Placental epithelial cell (primary cell): Measurements from ENCODE around the gene PODXL2.

DNA sequence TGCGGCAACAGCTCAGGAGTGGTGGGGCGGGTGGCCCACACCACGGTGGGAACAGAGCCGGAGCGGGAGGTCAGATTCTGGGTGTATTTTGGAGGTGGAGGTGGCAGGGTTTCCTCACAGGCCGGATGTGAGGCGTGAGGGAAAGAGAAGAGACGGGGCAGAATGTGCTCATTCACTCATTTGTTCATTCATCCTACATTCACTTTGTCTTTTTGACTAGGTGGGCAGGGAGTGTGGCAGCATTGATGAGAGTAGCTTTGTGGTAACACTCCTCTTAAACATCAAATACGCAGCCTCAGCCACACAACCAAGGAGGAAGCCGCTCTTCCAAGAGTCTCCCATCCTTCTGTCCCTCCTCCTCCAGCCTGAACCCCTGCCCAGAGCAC is 46.8 kb downstream of the TPRA1 start:
- CAGE, long polyA plus RNA: no peak

DNA sequence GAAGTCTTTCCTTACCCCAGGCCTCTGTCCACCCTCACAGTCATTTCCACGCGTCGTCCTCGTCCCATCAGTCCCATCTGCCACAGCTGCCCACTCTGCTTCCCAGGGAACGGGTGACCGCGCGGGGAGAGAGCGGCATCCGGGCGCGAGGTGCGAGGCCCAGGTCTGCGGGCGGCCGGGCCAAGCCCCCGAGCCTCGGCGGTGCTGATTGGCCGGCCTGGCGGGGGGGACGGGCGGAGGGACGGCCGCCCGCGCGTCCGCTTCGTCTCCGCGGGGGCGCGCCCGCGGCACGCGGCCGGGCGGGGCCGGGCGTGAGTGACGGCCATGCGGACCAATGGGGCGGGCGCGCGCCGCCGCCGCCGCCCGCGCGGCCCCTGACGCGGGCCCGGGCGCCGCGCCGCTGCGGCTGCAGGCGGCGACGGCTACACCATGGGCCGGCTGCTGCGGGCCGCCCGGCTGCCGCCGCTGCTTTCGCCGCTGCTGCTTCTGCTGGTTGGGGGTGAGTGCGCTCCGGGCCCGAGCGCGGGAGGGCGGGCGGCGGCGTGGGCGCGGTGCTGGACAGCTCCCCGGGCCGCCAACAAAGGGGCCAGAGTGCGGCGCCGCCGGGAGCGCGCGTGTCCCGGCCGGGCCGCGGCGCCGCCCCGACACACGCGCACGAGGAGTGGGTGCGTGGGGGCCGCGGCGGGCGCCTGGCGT is at the start of gene PODXL2:
PODXL2 (plus strand) TSS at position 395 of the 696 bp plus-strand sequence.
- CAGE, long polyA plus RNA: no peak

GRCh38 chr3:127629487-127630231 is 674 bp downstream of the PODXL2 start:
- CAGE, long polyA plus RNA: no peak

GRCh38 chr3:127701318-127701540 is 28.5 kb downstream of the ABTB1 start:
- CAGE, long polyA plus RNA: no peak

DNA sequence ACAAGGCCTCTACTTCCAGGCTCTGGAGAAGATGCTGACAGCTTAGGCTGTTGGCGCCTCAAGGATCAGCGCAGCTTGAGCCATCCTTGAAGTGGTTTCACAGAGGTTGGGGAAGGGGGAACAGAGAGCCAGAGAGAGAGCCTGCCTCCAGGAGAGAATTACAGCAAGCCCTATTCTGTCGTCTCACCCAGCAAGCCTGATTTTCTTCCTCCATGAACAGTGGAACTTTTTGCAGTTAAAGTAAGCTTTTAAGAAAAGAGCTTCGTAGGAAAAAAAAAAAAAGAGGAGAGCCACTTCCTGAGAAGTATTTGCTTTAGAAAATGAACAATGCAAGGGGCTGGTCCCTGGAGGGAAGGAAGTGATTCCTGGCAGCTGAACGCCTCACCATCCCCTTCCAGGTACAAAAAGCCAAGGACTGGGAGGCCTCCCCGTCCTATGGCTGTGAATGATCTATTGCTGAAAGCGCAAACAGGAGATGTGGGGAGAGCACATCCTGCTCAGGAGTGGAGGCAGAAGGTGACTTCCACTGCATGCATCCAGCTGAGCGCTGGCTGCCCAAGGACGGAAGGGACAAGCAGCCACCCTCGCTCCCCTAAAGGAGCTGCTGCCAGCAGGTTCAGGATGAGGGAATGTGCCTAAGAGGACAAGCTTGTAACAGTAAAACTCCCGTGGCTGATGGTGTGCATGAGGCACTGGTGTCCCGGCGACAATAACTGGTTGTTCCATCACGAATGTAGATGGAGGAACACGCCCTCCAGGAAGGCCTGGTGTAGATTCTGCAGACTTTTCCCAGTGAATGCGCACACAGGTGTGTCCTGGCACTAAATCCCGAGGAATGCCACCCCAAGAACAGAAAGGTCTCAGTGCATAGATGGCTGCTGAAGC is 41.3 kb downstream of the ABTB1 start:
- CAGE, long polyA plus RNA: no peak

DNA sequence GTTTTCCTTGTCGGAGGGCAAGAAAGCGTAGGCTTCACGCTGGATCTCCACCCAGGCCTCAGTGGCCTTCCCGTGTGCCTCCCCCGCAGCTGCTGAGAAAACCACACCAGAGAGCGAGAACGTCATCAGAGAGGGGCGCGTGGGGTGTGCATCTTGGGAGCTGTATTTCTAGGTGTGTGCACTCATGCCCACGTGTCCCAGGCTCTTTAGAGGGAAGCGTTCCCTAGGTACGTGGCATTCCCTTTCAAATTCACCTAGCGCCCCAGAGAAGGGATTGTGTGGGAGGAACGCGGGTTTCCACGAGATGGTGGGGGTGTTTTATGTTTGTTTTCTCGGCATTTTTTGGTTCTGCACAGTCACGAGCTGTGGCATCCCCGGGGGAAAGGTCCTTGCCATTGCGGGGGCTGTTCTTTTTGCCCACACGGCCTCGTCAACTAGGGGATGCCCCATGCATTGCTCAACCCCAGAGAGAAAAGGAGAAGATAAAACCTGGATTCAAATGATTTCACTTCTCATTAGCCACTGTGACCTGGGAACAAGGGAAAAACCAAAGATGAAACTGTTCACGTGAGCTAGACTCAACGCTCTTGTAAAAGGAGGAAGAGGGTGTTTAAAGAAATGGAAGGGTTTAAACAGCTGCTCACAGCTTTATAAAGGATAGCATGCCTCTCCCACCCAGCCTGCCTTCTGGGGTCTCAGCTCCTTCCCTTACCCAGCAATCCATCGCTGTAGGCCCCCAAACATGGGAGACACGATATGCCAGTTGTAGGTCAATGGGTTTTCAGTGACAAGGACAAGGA is 67.4 kb downstream of the MGLL start:
- CAGE, long polyA plus RNA: no peak

DNA sequence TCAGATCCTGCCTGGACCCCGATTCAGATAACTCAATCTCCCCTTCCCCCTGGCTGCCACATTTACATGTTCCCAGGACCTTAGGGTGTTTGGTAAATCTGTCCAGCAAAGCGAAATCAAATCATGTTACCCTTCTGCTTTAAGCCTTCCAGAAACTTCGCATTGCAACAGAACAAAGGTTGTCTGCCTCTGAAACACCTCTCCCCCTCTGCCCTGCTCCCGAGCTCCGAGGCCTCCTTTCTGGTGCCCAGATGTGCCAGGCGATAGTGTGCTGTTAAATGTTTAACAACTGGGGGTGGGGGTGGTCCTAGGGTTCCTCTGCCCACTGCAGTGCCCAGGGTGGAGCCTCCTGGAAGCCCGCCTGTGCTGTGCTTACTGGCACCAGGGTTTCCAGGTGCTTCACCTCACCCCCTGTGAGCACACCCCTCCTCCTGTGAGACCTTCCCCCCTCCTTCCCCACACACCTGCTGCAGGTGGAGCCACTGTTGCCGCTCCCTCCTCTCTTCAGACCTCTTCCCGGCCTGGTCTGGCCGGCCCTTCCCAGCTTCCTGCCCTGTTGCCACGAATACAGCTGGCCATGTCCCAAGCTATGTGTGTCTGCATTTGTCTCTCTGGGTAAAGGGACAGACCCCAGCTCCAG is 37.4 kb downstream of the MGLL start:
- CAGE, long polyA plus RNA: no peak

DNA sequence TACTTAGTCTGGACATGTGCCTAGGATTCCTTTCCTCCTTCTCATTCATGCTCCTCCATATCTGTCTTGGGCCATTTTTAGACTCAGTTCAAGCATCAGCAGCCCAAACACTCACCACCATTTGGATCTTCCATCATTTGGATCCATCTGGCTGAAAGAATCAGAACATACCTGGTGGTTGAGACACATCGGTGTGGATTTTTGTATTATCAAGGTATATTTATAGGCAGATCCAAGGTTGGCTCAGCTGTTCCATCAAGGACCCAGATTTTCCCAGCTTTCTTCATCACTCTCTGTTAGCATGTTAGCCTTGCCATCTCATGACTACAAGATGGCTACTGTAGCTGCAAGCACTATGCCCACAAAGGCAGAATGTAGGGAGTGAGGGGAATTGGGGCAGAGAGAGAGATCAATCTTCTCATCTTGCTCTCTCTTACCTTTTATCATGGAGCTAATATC is 13.5 kb downstream of the MGLL start:
- CAGE, long polyA plus RNA: no peak

GRCh38 chr3:127823295-127823520 is 893 bp upstream of the MGLL start:
- CAGE, long polyA plus RNA: no peak

DNA sequence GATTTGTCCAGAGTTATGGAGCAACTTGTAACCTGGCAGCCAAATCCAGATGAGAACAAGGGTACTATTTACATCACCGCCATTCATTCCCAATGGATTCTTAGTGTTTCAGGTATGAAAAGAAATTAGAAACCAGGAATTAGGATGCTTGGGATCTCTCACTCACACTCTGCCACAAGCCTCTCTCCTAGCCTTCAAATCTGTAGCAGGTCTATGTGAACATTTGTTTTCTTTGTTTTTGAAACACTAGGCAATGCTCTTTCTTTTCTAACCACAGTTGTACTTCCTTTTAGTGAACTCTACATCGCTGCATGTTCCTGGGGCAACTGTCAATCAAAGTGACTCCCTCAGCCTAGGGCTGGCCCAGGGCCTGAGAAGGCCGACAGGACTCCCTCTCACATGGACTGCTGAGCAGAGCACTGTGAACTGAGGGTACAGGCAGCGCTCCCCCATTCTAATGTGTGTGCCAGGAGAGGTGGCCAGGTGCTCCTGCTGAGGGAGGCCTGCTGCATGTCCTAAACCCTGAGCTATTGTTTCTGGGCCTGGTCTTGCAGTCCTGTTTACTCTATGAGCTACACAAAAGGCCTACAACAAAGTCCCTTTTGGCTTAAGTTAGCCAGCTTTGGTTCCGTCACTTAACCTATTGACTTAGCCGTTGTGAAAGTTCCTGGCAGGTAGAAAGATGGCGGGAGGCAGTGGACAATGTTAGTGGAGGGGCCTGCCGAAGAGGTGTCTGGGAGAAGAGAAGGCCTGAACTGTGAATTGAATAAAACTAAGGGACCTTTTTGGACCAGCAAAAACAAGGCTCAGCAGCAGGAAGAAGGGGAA is 14.2 kb upstream of the MGLL start:
- CAGE, long polyA plus RNA: no peak

DNA sequence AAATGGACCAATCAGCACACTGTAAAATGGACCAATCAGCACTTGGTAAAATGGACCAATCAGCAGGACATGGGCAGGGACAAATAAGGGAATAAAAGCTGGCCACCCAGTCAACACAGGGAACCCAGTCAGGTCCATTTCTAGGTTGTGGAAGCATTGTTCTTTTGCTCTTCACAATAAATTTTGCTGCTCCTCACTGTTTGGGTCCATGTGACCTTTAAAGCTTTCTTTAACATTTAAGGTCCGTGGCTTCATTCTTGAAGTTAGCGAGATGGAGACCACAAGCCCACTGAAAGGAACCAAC is 975 bp upstream of the KBTBD12 start:
- CAGE, long polyA plus RNA: no peak

DNA sequence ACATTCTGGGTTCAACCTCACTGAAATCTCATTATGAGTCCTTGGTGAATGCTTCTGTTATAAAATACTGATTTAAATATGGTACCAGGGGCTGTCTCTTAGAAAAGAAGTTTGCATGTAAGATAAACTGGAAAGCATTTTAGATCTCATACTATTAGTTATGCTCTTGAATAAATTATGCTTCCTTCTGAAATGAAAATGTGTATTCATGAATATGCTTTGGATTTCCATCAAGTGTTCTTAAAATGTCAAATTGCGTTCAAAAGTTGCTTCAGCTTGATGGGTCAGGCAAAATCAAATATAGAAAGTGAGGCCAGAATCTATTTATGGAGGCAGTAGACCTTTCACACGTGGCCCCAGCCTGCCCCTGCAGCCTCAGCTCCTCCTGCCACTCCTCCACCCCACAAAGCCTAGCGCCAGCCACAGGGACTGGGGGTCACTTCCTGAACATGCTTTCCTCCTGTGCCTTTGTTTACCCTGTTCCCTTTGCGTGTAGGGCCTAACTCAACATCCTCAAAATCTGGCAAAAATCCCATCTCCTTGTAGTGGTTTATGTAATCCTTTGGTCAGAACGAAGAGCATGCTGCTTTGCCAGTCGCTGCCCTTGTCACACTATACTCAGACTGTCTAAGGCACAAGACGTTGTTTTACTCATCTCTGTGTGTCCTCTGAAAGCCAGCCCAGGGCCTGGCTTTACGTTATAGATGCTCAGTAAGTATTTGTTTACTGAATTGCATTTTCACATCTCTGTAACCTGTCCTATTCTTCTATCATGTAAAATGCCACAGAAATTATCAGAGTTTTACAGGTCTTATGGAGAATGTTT is 39.5 kb downstream of the KBTBD12 start:
- CAGE, long polyA plus RNA: no peak

GRCh38 chr3:128011070-128011683 is 41.1 kb upstream of the SEC61A1 start:
- CAGE, long polyA plus RNA: no peak

DNA sequence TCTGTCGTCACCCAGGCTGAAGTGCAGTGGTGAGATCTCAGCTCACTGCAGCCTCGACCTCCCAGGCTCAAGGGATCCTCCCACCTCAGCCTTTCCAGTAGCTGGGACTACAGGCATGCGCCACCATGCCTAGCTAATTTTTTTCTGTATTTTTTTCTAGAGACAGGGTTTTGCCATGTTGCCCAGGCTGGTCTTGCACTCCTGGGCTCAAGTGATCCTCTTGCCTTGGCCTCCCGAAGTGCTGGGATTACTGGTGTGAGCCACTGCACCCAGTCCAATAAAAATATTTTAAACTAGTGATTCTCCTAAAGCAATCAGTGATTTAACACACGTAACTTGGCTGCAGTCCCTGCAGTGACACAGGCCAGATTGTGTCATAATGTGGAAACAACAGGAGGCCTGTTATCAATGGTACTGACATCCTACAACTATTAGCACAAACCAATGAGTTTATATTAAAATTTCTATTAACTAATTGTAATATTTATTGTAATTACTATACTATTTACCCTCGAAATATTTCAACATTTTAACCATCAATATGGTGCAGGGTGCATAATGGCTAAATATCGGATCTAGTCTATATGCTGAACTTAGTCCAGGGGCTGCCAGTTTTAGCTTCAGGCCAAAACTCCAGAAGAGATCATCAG is 1.7 kb upstream of the SEC61A1 start:
- CAGE, long polyA plus RNA: no peak

DNA sequence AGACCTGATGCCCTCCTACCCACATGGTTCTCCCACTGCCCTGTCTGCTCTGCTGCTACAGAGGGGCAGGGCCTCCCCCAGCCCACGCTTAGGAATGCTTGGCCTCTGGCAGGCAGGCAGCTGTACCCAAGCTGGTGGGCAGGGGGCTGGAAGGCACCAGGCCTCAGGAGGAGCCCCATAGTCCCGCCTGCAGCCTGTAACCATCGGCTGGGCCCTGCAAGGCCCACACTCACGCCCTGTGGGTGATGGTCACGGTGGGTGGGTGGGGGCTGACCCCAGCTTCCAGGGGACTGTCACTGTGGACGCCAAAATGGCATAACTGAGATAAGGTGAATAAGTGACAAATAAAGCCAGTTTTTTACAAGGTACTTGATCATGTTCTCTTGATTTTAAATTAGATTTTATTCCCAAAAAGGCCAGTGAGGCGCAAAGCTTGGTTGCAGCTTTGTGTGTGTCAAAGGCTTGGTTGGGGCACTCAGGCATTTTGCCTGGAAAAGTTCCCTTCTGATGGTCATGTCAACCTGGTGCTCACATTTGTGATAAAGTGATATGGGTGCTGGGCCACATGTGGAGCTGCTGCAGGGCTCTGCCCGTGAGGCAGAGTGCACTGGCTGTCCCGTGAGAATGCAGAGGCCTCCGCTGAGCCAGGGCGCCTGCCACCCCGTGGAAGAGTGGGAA is 19.2 kb downstream of the SEC61A1 start:
- CAGE, long polyA plus RNA: no peak

GRCh38 chr3:128094318-128094822 is 29.2 kb downstream of the RUVBL1 start:
- CAGE, long polyA plus RNA: no peak

DNA sequence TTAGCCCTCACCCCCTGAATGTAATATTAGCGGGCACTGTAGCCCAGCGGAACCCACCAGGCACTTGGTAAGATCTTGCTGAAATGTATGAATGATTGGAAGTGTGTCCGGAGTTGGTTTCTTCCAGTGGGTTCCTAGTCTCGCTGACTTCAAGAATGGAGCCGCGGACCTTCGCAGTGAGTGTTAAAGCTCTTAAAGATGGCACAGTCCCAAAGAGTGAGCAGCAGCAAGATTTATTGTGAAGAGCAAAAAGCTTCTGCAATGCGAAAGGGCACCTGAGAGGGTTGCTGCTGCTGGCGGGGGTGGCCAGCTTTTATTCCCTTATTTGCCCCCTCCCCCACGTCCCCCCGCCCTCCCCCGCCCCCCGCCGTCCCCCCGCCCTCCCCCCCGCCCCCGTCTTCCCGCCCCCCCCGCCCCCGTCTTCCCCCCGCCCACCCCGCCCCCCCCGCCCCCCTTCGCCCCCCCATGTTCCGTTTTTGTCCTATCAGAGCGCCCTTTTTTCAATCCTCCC is 671 bp upstream of the EEFSEC start:
- CAGE, long polyA plus RNA: no peak

DNA sequence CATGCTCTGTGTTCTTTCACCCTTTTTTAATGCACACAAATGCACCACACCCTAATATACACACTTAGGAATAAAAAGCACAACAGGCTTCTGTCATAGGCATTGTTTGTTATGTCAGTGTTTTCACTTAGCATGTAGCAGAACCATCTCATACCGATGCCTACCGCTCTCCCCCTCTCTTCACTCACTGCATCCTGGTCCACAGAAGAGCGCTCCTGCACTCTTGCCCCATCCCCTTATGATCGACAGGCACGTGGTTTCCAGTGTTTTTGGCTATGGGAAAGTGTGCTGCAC is 150.5 kb downstream of the DNAJB8 start:
- CAGE, long polyA plus RNA: no peak

DNA sequence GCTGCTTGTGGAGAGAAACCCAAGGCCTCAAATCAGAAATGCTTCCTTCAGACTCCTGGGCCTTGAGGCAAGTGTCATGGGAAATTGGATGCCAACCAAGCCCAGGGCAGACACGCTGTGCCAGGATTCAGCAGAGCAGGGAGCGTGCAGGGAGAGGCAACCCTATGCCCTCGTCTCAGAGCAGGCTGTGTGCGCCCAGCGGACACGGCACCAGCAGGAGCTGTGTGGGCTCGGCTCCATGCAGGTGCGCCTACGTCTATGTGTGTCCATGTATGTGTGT is 84.6 kb downstream of the DNAJB8 start:
- CAGE, long polyA plus RNA: no peak

DNA sequence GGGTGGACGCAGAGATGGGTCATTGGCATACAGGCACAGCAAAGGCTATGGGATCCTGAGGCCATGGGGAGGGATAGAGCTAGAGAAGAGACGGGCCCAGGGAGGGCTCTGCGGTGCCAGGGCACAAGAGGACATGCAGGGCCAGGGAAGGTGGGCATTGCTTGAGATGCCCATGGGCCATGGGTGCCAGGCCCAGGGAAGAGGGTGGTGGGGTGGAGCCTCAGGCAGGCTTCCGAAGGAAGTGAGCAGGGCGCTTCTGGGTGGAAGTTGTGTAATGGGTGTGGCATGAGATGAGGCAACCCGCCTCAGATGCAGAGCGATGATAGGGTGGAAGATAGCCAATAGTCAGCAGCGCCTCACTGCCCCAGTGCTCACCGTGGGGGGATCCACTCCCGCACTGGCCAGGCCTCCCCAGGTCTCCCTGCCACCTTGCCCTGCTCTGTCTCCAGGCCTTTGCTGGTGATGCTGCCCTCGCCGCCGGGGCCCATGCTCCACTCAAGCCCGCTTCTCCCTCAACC is 51.5 kb downstream of the DNAJB8 start:
- CAGE, long polyA plus RNA: no peak